Measurements from ENCODE around the gene CELF2.

DNA sequence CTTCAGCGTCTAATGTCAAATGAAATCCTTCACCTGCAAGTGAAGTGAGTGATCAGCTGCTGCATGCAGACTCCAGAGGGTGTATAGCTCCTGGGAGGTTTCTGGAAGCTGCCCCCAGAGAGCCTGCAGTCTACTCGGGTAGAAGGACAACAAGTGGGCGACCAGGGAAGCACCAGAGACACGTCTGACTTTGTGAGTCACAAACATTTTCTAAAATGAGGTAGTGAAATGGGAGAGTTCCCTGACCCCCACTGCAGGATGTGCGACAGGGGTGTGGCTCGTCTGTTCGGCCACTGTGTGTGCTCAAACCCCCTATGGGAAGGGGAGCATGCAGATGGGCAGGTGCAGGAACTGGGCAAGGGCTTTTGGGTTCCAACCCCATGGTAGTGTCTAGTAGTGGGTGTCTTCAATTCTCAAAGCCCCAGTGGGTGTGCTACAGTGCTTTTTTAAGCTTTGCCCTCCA is 177.1 kb upstream of the PRKCQ start:
- PRO-cap, result unidirectional peak, minus-strand start at position 186 of the sequence
- RAMPAGE, long total RNA, 4 experiments, result no peak in any of the 4 experiments

- PRO-cap, result no peak
- RAMPAGE, long total RNA, 4 experiments, result no peak in any of the 4 experiments
These were observed 199.1 kb upstream of the PRKCQ start for GRCh38 chr10:6778992-6779669.

DNA sequence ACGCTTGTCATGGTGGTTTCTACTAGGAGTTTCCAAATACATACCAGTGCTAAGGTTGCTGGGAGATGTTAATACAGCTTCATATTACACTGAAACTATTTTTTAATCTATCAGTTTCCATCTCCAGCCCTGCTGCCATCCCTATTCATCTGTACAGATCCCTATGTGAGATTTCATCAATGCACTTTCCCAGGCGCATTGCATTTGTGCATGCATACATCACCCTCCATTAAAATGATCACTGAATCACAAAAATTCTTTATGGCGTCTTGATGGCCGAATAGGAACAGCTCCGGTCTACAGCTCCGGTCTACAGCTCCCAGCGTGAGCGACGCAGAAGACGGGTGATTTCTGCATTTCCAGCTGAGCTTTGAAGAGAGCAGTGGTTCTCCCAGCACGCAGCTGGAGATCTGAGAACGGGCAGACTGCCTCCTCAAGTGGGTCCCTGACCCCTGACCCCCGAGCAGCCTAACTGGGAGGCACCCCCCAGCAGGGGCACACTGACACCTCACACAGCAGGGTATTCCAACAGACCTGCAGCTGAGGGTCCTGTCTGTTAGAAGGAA is 273.6 kb downstream of the SFMBT2 start:
- PRO-cap, result no peak
- RAMPAGE, long total RNA, 4 experiments, result no peak in any of the 4 experiments

GRCh38 chr10:7274695-7275212 is 136.1 kb downstream of the SFMBT2 start:
- PRO-cap, result no peak
- RAMPAGE, long total RNA, 4 experiments, result no peak in any of the 4 experiments

DNA sequence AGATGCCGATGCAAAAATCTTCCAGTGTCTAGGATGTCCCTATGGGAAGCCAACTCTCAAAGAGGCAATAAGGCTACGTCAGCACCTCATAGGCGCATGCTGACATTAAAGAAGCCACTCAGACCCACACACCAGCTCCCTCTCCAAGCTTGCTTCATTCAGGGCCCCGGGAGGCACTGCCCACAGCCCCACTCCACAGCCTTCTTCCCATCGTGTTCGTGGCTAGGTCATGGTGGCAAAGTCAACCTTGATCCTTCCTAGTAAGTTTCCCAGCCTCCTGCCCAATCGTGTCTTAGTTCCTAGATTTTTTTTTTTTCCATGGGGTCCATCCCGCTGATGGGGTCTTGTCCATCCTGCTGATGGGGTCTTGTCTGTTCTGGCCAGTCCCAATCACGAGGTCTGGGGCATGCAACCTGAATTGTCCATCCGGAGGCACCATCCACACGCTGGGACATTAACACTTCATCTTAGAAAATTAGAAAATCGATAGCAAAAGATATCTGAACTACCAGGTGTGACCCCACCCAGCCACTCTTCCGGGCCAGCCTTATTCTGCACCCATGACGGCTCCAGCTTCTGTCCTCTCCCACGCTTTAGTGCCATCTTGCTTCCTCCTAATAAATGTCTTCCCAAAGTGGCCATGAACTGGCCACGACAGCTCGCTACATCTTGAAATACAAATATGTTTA is 60.8 kb downstream of the SFMBT2 start:
- PRO-cap, result no peak
- RAMPAGE, long total RNA, 4 experiments, result start-site peak on the minus strand in 1 of 4 experiments, centred at position 445 of the sequence, 18 reads per replicate

GRCh38 chr10:7407802-7408367 is 2.9 kb downstream of the SFMBT2 start:
- PRO-cap, result no peak
- RAMPAGE, long total RNA, 4 experiments, result no peak in any of the 4 experiments

- PRO-cap, result no peak
- RAMPAGE, long total RNA, 4 experiments, result no peak in any of the 4 experiments
These were observed 74.2 kb upstream of the SFMBT2 start for GRCh38 chr10:7484920-7485586.

GRCh38 chr10:7700415-7700888 is 2.7 kb upstream of the ITIH2 start:
- PRO-cap, result no peak
- RAMPAGE, long total RNA, 4 experiments, result no peak in any of the 4 experiments

GRCh38 chr10:7708153-7708934 is 5.2 kb downstream of the ITIH2 start:
- PRO-cap, result no peak
- RAMPAGE, long total RNA, 4 experiments, result no peak in any of the 4 experiments

- PRO-cap, result bidirectional peak, plus-strand start at chr10:7788741, minus-strand start at chr10:7788577
- RAMPAGE, long total RNA, 4 experiments, result no peak in any of the 4 experiments
These were observed 610 bp downstream of the ATP5F1C start for GRCh38 chr10:7788276-7789298.

DNA sequence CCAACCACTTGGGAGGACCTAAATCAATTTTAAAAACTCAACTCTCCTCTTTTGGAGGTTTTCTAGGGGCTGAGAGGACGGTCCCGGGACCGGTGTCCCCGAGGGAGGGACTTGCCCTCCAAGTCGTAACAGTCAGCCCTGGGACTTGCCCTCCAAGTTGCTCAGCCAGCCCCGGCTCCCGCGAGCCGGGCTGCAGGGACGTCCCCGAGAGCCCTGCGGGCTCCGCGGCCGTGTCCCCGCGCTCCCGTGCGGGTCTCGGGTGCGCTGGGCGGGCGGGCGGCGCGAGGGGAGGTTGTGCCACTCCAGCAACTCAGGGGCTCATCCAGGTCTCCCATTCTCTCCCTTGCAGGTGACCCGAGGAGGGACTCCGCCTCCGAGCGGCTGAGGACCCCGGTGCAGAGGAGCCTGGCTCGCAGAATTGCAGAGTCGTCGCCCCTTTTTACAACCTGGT is 475 bp downstream of the GATA3 start:
- PRO-cap, result unidirectional peak, plus-strand start at position 267 of the sequence
- RAMPAGE, long total RNA, 4 experiments, result no peak in any of the 4 experiments

DNA sequence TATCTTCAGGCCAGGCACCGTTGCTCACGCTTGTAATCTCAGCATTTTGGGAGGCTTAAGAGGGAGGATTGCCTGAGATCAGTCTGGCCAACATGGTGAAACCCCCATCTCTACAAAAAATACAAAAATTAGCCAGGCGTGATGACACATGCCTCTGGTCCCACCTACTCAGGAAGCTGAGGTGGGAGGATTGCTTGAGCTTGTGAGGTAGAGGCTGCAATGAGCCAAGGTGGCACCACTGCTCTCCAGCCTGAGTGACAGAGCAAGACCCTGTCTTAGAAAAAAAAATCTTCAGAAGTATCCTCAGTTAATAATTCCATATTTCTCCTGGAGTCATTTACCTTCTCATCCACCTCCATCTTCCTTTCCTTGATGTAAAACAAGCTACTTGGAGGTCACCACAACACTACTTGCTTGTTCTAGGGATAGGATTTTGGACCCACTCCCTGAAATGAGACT is 362.4 kb downstream of the GATA3 start:
- PRO-cap, result no peak
- RAMPAGE, long total RNA, 4 experiments, result no peak in any of the 4 experiments

GRCh38 chr10:9877831-9878393 is 1139.8 kb upstream of the CELF2 start:
- PRO-cap, result no peak
- RAMPAGE, long total RNA, 4 experiments, result no peak in any of the 4 experiments

GRCh38 chr10:10278431-10278760 is 739.3 kb upstream of the CELF2 start:
- PRO-cap, result no peak
- RAMPAGE, long total RNA, 4 experiments, result no peak in any of the 4 experiments

GRCh38 chr10:10824309-10824943 is 193.2 kb upstream of the CELF2 start:
- PRO-cap, result no peak
- RAMPAGE, long total RNA, 4 experiments, result no peak in any of the 4 experiments

DNA sequence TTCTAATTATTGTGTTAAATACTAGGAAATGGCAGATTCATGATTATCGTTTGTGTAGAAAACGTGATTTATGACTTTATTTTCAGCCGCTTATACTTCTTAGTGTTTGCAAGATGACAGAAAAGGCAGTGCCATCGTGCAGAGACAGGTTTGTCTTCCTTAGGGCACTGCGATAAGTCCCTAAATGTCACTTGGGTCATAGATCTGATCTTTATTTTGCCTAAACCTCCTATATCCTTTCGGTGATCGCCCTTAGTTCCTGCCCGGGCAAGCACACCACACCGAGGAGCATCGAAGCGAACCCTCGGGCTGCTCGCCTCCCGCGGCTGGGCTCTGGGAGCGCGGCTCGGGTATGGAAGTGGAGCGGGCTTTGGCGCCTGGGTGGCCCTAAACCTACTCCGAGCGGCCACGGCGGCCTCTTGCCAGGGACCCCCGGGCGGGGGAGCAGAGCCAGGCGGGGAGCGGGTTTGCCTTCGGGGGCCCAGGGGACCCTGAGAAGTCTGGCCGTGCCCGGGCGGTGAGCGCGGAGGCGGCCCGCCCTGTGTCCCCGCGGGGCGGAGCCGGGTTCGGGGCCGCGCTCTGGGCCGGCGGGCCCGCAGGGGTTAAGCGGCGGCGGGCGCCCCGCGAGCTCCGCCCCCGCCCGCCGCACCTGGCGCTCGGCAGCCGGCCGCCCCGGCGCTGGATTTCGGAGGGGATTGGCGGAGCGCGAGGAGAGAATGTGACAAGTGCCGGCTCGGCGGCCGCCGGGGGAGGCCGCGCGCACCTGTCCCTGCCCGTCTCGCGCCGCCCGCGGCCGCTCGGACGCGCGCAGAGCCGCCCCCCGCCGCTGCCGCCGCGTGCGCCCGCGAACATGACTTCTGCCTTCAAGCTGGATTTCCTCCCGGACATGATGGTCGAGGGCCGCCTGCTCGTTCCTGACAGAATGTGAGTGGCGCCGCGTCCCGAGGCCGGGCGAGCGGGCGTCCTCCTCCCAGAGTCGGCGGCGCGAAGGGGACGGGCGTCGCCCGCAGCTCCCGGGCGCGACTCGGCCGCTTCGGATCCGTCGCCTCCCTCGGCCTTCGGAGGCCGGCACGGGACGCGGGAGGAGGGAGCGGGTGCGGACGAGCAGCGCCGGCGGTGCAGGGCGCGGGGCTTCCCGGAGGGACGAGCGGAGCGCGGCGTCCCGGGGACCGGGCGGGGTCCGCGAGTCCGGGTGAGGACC is at the start of gene CELF2:
TSS of gene CELF2 (plus strand) at position 633 of the 1,201 bp plus-strand sequence.
- PRO-cap, result bidirectional peak, plus-strand start at position 724 of the sequence, minus-strand start at position 780 of the sequence
- RAMPAGE, long total RNA, 4 experiments, result start-site peak on the plus strand in 4 of 4 experiments, centred at positions 809 to 830 of the sequence, 29 to 39 reads per replicate

GRCh38 chr10:11088805-11089822 is 71.4 kb downstream of the CELF2 start:
- PRO-cap, result no peak
- RAMPAGE, long total RNA, 4 experiments, result start-site peak on the plus strand in 1 of 4 experiments, at chr10:11089302-11090075 at its widest, 20 reads per replicate

DNA sequence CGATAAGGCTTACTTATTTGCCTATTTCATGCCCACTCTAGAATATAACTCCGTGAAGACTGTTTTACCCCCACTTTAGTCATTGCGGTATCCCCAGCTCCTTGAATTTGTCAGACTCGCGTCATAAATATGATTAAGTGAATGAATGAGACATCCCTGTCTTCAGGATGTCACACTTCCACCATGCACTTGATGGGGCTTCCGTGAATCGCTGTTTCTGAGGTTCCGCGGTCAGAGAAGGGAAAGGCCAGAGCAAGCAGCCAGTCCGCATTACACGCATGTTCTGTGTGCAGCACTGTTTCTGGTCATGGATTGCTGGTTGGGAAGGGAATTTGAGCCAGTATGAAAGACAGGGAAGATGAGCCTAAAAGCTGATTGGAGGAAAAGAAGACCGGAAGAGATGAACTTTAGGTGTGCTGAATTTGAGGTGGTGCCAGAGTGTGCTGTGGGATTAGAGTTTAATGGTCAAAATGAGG is 138.9 kb downstream of the CELF2 start:
- PRO-cap, result no peak
- RAMPAGE, long total RNA, 4 experiments, result no peak in any of the 4 experiments

DNA sequence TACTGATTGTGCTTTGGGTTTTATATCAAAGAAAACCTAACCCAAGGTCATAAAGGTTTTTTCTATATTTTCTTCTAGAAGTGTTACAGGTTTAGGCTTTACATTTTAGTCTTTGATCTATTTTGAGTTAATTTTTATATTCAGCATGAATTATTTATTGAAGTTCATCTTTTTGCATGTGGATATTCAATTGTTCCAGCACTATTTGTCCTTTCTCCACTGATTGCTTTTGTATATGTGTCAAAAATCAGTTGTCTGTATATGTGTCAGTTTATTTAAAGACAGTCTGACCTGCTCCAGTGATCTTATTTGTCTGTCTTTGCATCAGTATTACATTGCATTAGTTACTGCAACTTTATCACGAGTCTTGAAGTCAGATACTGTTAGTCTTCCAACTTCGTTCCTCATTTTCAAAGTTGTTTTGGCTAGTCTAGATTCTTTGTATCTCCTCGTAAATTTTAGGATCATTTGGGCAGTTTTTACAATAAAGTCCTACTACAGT is 166.3 kb downstream of the CELF2 start:
- PRO-cap, result no peak
- RAMPAGE, long total RNA, 4 experiments, result no peak in any of the 4 experiments

GRCh38 chr10:11201856-11202088 is 184.1 kb downstream of the CELF2 start:
- PRO-cap, result no peak
- RAMPAGE, long total RNA, 4 experiments, result no peak in any of the 4 experiments

Data from Peyer's patch (tissue), 4 donors.